ENCODE measurements around the genes ERFE and PER2.

DNA sequence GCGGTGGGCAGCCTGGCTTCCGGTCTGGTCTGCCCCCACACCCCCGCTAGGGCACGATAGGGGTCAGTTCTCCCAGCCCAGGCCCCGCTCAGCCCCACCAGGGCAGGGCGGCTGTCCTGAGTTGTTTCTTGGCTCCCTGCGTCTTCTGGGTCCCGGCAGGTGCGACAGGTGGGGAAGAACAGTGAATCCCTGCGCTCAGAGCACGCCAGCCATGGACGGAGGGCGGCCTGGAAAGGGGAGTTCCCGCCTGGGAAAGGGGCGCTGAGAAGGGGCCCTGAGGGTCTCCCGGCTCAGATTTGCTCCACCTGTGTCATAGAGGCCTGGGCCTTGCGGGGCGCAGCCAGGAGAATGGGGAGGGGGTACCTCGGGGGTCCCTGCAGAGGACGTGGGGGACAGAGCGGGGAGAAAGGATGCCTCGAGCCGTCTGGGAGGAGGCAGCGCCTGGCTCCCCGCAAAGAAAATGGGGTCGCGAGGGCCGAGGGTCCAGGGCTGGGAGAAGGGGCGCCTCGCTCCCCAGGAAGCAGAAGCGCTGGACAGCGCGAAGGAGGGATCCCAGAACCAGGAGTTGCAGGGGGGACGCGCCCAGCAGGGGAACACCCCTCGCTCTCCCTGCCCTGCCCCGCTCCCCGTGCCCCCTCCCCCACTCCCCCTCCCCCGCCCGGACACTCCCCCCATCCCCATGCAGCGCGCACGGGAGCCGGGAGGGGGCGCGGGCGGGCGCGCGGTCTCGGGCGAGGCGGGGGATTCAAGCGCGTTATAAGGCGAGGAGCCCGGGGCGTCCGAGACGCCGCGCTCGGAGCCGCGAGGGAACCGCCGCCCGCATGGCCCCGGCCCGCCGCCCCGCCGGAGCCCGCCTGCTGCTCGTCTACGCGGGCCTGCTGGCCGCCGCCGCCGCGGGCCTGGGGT, at the start of gene ERFE:
ERFE (plus strand) TSS at position 784 of the 906 bp plus-strand sequence.
- PRO-cap, 2 experiments: peak in 2 of 2 experiments; most common plus-strand start position 782 of the sequence (in 1)
- RAMPAGE, long total RNA, 5 experiments: no peak in any of the 5 experiments

- PRO-cap, 2 experiments: no peak in any of the 2 experiments
- RAMPAGE, long total RNA, 5 experiments: no peak in any of the 5 experiments
Measured at GRCh38 chr2:238159093-238159615, 384 bp downstream of the ERFE start.

DNA sequence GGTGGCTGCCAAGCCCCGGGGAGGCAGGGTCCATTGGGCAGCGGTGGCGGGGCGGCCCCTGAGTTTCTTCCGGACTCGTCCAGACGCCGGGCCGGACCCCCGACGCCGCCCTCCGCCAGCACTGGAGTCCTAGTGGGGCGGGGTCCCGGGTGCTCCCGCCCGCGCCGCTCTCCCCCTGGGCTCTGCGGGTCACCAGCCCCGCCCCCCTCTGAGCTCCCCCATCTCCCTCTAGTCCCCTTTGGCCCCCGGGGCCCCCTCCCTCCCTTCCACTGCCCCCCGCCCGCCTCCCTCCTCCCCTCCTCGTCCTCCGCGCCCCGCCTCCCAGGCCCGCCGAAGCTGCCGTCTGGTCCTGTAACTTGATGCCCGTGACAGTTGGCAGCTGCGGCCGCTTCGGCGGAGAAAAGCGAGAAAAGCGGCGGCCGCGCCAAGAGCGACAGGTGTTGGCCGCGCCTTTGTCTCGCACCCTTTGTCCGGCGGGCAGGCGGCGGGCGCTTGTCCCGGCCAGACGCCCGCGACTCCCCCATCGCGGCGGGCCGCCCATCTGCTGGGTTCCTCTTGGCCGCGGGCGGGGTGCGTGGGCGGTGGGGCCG, 798 bp upstream of the HES6 start:
- PRO-cap, 2 experiments: no peak in any of the 2 experiments
- RAMPAGE, long total RNA, 5 experiments: no peak in any of the 5 experiments

- PRO-cap, 2 experiments: peak in 1 of 2 experiments; most common plus-strand start chr2:238288638 (in 1); most common minus-strand start chr2:238288607 (in 1)
- RAMPAGE, long total RNA, 5 experiments: no peak in any of the 5 experiments
Measured at GRCh38 chr2:238288025-238288742, at the start of gene PER2. Gene PER2, minus strand, starts transcription at chr2:238288610.

DNA sequence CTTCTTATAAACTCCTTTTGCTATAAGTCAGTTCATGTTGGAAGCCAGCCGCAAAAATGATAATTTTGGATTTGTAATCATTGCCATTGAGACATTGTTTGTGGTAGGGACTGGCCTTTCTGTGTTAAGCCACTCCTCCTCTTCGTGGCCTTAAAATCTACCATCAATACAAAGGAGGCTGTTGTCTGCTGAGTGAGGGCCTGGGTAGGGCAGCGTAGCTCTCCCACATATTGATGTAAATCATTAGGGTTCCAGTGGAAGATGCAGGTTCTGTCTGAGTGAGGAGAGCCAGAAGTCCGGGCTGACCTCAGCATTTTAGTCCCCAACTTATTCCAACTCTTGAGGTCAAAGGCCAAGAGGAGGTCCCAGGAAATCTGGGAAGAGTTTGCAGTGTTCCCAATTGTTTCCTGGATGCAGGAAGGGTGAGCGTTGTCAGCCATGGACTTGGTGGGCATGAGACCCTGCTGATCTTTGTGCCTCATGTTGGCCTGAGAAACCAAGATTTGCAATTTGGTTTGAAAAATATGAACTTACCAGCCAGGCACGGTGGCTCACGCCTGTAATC, 12.2 kb upstream of the PER2 start:
- PRO-cap, 2 experiments: no peak in any of the 2 experiments
- RAMPAGE, long total RNA, 5 experiments: no peak in any of the 5 experiments

GRCh38 chr2:238449841-238450856, 23.4 kb downstream of the ASB1 start:
- PRO-cap, 2 experiments: no peak in any of the 2 experiments
- RAMPAGE, long total RNA, 5 experiments: no peak in any of the 5 experiments

GRCh38 chr2:238493869-238495078, 67.5 kb downstream of the ASB1 start:
- PRO-cap, 2 experiments: no peak in any of the 2 experiments
- RAMPAGE, long total RNA, 5 experiments: no peak in any of the 5 experiments

DNA sequence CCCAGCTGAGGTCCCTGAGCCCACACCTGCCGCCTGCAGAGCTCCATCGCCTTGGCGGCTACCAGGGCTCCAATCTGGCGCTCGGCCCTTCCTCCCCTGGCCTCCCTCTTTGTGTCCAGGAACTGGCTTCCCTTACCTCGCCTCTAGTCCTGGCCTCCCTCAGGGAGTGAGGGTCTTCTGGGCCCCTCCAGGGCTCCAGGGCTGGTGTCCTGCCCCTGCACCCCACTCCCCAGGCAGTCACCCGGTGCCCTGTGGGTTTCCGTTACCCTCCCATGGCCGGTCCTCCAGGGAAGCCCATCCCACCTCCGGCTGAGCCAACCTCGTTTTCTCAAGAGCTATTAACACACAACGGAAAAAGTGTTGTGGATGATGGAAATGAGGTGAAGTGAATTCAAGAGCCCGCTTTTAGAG, 131.7 kb downstream of the ASB1 start:
- PRO-cap, 2 experiments: no peak in any of the 2 experiments
- RAMPAGE, long total RNA, 5 experiments: no peak in any of the 5 experiments

DNA sequence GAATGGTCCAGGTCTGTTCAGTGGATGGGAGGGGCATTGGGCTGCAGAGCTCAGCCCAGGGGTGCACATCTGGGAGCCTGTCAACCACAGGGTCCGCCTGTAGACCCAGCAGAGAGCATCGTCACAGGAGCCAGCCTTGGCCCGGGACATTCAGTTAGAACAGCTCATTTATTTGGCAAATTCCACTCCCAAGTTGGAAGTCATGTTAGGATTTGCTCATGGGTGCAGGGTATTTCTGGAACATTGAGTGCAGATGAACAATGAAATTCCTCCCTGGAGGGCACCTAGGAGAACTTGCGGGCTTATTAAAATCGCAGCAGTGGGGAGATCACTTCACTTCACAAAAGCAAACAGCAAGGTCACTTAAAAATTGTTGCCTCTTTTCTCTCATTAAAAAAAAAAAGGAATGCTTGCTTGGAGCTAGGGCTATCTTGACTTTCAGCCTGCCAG, 119.8 kb upstream of the TWIST2 start:
- PRO-cap, 2 experiments: no peak in any of the 2 experiments
- RAMPAGE, long total RNA, 5 experiments: no peak in any of the 5 experiments

DNA sequence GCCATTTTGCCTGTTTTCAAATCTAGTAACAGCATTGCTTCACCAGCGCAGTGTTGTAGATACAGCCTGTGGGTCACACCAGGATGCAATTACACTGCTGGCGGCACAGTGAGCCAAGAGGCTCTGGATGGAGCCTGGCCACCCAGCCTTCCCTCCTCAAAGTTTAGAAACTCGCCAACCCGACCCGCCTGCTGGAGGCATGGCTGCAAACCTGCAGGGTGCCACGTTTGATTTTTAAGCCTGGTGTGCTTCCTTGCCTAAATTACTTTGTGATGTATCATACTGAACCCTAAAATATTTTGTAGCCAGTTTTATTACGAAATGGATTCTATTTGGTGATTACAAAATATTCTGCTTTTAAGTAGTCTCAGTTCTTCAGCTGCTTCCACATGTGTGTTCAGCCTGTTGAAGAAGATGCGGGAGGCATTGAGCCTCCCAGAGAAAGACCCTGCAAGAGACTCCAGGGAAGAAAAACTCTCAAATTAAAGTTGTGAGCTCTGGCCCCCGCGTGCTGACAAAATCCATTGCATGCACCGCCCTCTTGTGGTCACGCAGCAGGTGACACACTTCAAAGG, 63.2 kb upstream of the TWIST2 start:
- PRO-cap, 2 experiments: no peak in any of the 2 experiments
- RAMPAGE, long total RNA, 5 experiments: no peak in any of the 5 experiments

DNA sequence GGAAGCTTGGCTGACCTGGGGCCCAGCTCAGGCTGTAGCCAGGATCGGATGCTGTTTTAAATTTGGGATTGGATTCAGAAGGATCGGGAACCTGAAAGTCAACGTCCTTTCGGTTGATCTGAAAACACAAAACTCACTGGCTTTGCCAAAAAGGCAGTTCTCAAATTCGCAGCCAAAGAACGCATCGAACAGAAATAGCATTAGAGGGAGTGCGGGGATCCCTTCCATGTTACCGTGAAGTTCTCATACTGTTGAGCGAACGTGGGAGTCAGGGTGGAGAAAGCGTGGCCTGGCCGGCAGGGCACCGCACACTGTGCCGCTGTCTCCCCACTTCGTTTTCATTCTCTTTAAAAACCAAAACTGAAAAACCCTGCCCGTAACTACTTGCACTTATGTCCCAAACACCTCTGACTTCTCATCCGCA, 61.1 kb upstream of the TWIST2 start:
- PRO-cap, 2 experiments: no peak in any of the 2 experiments
- RAMPAGE, long total RNA, 5 experiments: no peak in any of the 5 experiments

- PRO-cap, 2 experiments: peak in 1 of 2 experiments; most common plus-strand start chr2:238846540 (in 1); most common minus-strand start chr2:238846544 (in 1)
- RAMPAGE, long total RNA, 5 experiments: no peak in any of the 5 experiments
Measured at GRCh38 chr2:238846386-238847437, 1.2 kb upstream of the TWIST2 start.

DNA sequence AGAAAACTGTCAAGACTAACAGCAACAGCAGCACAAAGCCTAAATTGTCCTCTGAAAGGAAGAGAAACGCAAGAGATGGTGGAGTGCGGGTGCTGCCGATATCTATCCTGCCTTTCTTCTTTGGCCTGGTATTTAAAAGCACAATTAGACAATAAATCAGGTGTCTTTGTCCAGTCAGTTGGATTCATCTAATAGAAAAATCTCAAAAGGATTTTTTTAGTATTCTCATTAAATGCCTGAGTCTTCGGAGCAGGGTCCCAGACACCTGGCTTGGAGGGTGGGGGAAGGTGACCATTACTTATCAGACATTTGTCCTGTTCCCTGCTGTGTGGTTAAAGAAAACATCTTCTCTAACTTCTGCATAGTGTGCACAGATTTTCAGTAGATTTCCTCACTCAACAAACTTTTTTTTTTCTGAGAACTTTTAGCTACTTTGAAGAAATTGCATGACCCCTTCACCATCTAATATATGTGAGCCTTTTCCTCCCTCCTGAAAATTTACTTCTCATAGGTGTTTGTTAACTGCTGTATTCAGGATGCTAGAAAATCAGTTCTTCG, 3.4 kb downstream of the TWIST2 start:
- PRO-cap, 2 experiments: no peak in any of the 2 experiments
- RAMPAGE, long total RNA, 5 experiments: no peak in any of the 5 experiments

DNA sequence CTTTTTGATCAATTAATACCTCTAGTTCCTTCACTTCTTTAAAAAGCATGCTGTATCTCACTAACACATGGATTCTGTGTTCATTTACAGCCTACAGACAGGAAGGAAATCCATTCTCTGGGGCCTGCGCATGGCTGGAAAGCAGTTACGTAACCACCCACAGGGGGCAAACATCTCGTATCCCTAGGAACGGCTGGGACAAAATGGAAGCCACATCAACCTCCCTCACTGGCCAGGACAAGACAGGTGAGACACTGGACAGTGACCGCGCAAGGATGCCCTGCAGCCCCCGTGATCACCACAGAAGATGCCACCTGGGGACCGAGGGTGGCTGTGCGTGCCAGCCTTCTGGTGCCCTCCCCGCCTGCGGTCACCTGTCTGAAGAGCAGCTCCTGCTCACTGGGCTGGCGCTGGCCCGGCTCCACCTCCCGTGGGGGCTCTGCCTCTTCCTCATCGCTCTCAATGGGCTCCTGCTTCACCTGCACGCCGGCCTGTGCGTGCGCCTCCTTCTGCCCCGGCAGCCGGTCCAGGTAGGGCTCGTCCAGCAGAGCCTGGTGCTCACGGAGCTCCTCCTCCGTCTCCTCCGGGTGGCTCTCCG, 266.9 kb downstream of the TWIST2 start:
- PRO-cap, 2 experiments: no peak in any of the 2 experiments
- RAMPAGE, long total RNA, 5 experiments: no peak in any of the 5 experiments

GRCh38 chr2:239157776-239158272, 243.0 kb downstream of the HDAC4 start:
- PRO-cap, 2 experiments: no peak in any of the 2 experiments
- RAMPAGE, long total RNA, 5 experiments: no peak in any of the 5 experiments

DNA sequence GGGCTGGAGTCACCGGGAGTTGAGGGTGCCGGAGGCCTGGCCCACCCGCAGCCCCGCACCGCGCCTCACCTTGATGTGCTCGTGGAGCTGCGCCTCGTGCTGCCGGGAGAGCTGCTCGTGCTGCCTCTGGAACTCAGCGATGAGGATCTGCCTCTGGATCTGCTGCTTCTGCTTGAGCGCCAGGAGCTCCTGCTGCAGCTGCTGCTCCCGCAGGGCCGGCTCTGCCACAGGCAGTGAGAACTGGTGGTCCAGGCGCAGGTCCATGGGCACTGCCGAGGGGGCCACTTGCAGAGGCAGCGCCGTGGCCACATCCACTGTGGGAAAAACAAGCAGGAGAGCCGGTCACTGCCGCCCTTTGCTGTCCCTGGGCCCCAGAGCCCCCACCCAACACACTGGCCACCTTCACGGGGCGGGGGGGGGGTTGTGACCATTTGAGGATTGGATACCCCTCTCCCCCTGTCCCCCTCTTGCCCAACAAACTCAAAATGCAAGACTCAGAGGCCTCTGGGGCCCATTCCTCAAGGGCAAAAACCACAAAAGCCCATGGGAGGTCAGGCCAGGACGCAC, 211.0 kb downstream of the HDAC4 start:
- PRO-cap, 2 experiments: no peak in any of the 2 experiments
- RAMPAGE, long total RNA, 5 experiments: no peak in any of the 5 experiments

GRCh38 chr2:239232299-239233273, 168.2 kb downstream of the HDAC4 start:
- PRO-cap, 2 experiments: no peak in any of the 2 experiments
- RAMPAGE, long total RNA, 5 experiments: no peak in any of the 5 experiments

DNA sequence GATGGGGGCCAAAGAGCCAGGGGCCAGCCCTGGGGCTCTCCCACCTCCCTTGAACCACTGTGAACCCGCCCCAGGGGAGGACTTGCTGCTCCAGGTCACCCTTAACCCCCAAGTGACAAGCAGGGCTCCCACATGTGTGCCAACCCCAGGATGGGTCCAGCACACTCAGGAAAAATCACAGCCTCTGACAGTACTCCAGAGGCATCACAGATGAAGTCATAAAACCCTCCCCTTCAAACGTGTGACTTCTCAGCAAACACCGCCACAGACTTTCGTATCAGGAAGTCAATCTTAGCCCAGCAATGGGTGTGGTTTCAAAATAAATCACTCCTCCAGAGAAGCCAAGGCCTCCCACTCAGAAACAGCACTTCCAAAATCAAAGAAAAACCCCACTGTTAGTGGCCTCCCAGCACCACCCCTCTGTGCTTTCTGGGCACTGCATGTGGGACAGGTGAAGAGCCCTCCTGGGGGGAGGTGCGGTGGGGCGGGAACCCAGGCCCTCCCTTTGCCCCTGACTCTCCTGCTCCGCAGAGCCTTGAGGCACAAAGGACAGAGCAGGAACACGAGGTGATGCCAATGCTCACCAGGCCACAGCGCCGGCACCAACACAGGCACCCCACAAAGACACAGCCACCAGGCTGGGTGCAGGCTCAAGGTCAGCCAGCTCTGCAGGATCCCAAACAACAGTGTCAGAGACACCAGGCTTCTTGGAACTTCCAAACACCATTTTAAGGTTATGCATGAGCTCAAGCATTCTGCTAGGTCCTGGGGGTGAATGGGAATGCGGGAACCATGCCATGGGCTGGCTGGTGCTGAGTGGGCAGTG, 135.5 kb downstream of the HDAC4 start:
- PRO-cap, 2 experiments: peak in 1 of 2 experiments; most common plus-strand start position 335 of the sequence (in 1); most common minus-strand start position 186 of the sequence (in 1)
- RAMPAGE, long total RNA, 5 experiments: no peak in any of the 5 experiments

DNA sequence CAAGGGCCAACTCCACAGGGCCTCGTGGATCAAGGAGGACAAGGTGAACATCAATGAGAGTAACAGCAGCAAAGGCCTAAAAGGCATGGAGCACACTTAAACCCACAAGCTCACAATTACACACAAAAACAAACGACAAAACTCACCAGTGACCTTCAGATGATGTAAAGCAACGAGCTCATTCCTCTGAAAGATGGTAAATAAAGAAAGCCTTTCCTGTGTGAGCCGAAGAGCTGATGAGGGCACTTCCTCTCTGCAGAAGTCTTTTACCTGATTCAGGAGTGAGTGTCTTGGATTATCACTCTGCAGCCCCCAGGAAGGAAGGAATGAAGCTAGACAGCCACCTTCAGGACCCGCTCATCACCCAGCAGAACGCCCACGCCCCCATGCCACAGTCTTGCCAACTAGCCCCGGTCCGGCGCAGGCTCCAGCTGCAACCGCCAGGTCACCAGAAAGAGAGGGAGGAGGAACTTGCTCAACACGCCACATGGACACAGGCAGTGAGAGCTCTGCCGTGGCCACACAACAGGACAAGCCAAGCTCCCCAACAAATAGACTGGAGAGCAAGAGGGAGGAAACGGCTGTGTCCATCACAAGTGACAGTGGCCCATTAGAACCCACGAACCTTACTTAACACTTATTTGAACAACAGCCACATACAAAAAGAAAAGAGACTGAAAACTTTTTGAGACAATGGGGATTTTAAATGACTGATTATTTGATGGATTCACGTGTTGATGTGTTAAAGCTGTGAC, 127.4 kb downstream of the HDAC4 start:
- PRO-cap, 2 experiments: no peak in any of the 2 experiments
- RAMPAGE, long total RNA, 5 experiments: no peak in any of the 5 experiments

DNA sequence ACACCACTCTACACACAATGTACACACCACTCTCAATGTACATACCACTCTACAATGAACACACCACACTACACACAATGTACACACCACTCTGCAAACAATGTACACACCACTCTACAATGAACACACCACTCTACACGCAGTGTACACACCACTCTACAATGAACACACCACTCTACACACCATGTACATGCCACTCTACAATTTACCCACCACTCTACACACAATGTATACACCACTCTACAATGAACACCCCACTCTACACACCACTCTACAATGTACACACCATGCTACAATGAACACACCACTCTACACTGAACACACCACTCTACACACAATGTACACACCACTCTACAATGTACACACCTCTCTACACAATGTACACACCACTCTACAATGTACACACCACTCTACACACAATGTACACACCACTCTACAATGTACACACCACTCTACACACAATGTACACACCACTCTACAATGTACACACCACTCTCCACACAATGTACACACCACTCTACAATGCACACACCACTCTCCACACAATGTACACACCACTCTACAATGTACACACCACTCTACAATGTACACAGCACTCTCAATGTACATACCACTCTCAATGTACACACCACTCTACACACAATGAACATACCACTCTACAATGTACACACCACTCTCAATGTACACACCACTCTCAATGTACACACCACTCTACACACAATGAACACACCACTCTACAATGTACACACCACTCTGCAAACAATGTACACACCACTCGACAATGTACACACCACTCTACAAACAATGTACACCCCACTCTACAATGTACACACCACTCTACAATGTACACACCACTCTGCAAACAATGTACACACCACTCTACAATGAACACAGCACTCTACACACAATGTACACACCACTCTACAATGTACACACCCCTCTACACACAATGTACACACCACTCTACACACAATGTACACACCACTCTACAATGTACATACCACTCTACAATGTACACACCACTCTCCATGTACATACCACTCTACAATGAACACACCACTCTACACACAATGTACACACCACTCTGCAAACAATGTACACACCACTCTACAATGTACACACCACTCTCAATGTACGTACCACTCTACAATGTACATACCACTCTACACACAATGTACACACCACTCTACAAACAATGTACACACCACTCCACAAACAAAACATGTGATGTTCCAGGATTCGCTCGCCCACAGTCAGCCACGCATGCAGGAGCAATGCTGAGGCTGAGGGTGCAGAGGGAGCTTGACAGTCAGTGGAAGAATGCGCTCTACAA, 118.5 kb downstream of the HDAC4 start:
- PRO-cap, 2 experiments: no peak in any of the 2 experiments
- RAMPAGE, long total RNA, 5 experiments: no peak in any of the 5 experiments